Left ventricle myocardium (tissue), 1 donor: ENCODE data around the genes BRWD1 and RIPK4.

- PRO-cap = no peak
Measured at GRCh38 chr21:39296065-39296582, 17.3 kb downstream of the BRWD1 start.

- PRO-cap = bidirectional peak, plus-strand start at chr21:39313907, minus-strand start at chr21:39313632
Measured at GRCh38 chr21:39313152-39314200, at the start of gene BRWD1. Gene BRWD1 (minus strand): TSS chr21:39313632.

DNA sequence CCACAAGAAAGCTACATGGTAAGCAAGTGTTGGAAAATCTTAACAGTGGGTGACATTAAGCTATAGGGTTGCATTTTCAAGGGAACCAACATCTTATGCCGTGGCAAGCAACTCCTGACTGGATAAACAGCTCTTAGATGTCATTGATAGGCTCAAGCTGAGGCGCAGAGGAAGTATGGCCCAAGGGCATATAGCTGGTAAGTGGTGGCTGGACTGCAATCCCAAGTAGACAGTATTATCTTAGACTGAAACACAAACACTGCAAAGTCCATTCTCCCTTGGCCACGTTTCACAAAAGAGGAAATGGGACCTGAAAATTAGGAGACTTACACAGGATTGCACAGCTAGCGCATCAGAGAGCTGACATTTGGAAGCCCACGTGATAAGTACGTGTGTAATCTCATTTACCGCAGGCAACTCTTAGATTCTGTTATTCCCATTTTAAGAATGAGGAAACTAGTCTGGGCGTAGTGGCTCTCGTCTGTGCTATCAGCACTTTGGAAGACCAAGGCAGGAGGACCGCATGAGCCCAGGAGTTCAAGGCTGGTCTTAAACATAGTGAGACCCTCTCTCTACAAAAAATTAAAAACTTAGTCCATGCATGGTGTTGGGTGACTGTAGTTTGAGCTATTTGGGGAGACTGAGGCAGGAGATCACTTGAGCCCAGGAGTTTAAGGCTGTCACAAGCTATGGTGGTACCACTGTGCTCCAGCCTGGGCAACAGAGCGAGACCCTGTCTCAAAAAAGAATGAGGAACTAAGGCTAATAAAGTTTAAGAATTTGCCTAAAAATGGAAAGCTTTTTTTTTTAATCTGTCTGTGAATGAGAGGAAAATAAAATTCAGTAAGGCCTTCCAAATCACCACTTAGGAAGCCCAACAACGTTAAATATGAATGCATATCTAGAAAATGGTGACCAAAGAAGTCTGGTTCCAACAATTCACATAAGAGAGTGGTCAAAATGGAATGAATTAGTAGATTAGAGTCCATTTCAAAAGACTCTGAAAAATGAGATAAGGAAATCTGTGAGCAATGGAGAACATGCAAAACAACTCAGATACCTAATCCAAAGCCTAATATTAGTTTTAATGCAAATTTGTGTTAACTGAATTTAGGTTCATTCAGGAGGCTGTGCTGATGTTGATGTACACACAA lies 4.3 kb upstream of the BRWD1 start:
- PRO-cap = no peak

DNA sequence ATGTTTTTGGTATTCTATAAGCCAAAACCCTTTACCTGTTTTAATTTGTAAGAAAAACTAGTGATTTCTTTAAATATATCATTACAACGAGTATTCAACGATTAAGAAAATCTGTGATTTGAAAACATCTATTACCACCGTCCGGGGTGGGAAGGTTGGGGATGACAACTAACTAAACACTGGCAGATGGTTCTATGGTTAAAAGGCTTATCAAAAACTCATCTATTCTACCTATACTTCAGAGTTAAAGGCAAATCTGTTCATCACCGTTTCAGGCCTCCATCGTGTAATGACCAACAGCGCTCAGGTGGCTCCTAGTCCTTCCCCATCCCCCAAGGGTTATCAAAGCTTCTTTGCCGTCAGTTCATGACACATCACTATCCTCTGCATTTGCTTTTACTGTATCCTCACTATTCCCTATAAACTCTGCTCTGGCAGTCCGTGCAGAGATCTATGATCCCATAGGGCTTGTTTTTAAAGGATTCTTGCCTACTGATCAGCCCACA lies 8.3 kb downstream of the HMGN1 start:
- PRO-cap = no peak

GRCh38 chr21:39486743-39487048 lies 34.9 kb downstream of the SH3BGR start:
- PRO-cap = no peak

DNA sequence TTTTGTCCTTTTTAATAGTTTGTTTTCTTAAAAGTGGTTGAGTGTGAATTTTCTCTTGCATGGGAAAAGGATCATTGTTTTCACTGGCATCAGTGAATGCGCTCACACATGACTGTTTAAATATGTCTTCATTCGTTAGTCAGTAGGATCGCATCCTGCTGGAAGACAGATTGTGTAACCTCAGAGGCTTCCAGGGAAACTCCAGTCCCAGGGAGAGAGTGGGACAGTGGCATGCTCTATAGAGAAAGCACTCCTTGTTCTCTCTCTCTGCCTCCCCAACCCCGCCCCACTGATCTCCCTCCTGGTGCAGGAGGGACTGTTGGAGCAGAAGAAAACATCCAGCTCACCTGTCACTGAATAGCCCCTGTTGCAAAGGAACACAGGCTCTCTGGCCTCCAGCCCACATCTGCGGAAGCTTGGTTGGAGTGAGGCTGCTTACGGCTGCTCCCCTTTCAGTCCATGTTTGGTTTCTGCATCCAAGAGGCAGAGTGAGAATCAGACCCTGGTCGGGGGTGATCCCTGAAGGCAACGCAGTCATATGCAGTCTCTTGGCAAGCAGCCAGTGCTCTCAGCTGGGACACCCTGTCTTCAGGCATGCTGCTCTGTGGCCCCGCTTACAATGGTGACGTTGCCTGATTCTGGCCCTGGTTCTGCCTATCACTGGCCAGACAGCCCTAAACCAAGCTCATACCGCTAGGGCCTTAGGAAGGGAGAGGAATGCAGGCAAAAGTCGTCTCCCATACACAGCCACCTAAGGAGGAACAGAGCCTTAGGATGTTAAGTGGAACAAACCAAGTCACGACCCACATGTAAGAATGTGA lies 39.6 kb downstream of the BACE2 start:
- PRO-cap = unidirectional peak, plus-strand start at position 688 of the sequence

- PRO-cap = no peak
Measured at GRCh38 chr21:41369951-41370199, 8.0 kb downstream of the MX2 start.

- PRO-cap = no peak
Measured at GRCh38 chr21:41499379-41499807, 8.6 kb downstream of the TMPRSS2 start.

GRCh38 chr21:41503928-41504820 lies 3.8 kb downstream of the TMPRSS2 start:
- PRO-cap = no peak

DNA sequence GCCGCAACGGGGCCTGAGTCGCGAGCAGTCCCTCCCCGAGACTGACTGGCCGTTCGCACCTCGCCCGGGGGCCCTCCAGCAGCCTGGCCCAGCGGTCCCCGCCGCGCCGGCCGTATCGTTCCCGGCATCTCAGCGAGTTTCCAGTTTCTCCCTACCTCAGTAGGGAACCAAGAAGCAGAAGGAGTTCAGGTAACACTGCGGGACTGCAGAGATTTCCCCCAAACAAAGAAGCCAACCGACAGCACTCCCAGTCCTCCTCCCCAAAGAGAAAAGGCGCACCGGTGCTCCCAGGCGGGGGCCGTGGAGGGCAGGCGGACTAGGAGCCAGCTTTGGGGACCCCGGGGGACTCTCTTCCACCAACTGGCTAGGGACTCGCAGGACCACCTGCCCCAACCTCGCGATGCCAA lies 536 bp downstream of the TMPRSS2 start:
- PRO-cap = no peak

DNA sequence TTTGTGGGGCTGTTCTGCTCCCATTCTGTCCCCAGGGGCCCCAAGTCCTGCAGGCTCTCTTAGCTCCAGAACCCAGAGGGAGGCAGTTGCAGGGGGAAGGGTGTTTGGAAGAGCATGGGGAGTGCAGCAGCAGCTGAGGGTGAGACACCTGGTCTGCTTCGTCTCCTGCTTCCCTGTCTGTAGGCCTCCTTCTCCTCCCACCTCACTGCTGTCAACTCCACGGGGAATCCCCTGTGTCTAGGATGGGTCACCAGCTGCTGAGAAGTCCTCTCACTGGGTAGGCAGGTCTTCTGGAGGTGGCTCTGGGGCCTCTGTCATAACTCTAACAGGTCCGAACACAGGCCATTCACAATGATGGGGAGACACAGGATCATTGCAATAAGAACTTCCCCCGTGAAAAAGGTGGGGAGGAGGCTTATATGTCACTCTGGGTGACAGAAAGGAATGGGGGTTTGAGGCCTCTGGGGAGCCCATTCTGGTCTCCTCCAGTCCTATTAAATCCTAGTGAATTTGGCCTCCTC lies 13.1 kb upstream of the TMPRSS2 start:
- PRO-cap = no peak

DNA sequence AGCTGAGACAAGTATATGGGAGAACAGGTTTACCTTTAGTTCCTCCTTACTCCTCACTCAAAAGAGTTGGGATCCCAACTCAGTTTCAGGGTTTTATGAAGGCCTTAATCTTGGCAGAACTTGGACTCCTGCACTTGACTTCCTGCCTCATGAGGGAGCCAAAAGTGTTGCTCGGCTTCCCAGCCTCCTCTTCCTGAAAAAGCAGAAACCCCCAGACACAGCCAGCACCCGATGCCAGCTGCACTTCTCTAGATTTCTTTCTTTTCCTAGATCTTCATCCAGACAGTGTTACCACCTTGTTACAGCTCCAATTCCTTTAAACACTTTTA lies 70.8 kb upstream of the TMPRSS2 start:
- PRO-cap = no peak

GRCh38 chr21:41605656-41606084 lies 97.7 kb upstream of the TMPRSS2 start:
- PRO-cap = no peak

DNA sequence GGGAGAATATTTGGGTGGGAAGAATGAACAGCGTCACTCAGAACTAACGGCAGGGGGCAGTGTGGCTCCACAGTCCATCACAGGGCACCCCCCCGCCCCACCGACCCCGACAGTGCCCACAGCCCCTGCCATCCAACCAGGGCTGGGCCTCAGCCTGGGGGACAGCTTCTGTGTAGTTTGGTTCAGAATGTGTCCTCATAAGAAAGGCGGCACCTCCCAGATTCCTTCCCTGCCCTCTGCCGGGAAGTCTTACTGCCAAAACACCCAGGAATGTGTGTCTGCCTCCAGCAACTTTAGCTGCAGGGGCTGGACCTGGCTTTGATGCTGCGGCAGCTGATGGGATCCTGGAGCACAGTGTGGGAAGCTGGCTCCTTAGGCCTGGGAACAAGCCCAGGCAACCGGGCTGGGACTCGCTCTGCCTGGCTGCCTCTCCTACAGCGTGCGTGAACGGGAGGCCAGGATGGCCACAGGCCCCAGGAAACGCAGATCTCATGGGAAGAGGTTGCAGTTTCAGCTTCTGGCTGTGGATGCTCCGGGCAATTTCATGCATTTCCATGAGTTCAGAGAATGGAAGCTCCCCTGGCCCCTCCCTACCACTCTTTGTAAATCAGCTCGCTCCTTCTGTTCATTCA lies 104.9 kb upstream of the TMPRSS2 start:
- PRO-cap = no peak

GRCh38 chr21:41766847-41767318 lies at the start of gene RIPK4:
Gene RIPK4 (minus strand): TSS chr21:41767052.
- PRO-cap = bidirectional peak, plus-strand start at chr21:41767204, minus-strand start at chr21:41767079

DNA sequence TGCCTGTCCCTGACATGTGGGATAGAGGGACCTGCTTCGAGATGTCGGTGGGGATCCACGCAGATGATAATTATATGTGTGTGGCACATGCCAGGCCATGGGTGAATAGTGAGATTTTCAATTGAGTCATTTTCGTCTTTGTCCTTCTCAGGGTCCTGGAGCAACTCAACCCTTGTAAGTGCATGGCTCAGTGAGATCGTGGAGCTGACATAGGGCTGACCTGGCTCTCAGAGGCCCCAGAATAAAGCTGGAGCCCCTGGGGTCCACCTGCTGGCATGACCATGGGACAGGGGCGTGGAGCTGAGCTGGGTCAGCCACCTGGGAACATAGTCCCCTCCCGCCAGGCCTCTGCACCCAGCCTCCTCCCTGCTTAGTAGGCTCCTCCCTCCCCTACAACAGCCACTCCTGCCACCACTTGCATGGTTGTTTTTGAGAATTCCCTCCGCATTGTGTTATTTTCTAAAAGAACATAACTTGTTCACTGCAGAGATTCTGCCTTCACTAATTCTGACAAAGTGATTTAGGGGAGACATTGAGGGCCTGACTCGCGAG lies 3.0 kb upstream of the RIPK4 start:
- PRO-cap = no peak

- PRO-cap = no peak
Measured at GRCh38 chr21:41798446-41799057, 31.7 kb upstream of the RIPK4 start.

- PRO-cap = no peak
Measured at GRCh38 chr21:41895639-41896388, 16.7 kb upstream of the PRDM15 start.

GRCh38 chr21:41898989-41899727 lies 20.0 kb upstream of the PRDM15 start:
- PRO-cap = no peak

- PRO-cap = no peak
Measured at GRCh38 chr21:41906725-41907477, 27.8 kb upstream of the PRDM15 start.